ENCODE measurements around the genes SNAPC1 and SYT16.

GRCh38 chr14:61386128-61386594, 64.8 kb downstream of the PRKCH start:
- PRO-cap, 5 experiments: no peak in any of the 5 experiments
- RAMPAGE, long total RNA, 2 experiments: no peak in any of the 2 experiments
- RRBS: no CpG with 5 or more reads among the region's 7 CpGs

DNA sequence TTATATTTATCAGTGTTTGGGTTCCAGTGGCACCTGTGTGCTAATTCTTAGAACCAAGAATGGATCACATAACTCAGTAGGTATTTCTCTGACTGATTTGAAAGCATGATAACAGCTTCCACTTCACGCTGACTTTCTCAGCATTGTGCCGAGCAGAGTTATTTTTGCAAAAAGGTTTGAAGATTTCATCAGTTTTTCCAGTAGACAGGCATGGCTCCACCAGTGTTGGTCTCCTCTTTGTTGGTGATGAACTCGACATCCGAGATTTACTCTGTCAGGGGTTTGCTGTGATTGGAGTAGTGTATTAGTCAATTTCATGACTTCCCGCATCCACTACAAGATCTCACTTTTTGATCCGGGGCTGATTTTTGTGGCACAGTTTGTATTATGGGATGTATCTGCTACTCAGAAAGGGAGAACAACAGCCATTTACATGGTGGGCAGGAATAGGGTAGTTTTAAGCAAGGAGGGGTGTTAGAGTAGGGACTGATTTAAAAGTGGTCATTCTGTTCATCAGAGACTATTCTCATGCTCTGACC, 85.3 kb downstream of the PRKCH start:
- PRO-cap, 5 experiments: no peak in any of the 5 experiments
- RAMPAGE, long total RNA, 2 experiments: no peak in any of the 2 experiments
- RRBS: no CpG with 5 or more reads among the region's 6 CpGs

- PRO-cap, 5 experiments: no peak in any of the 5 experiments
- RAMPAGE, long total RNA, 2 experiments: no peak in any of the 2 experiments
- RRBS: no CpG with 5 or more reads among the region's 5 CpGs
Observed at GRCh38 chr14:61472804-61473674, 151.7 kb downstream of the PRKCH start.

DNA sequence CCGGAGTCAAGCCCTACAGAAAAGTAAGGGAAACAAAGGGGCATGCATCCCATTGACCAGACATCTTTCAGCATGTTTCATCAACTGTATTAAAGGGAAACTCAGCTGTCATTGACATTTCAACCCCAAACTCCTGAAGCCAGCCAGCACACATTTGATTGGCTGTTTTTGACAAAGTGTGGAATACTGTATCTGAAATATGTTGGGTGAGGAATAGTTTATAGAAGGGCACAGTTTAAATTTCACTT, 168.3 kb downstream of the PRKCH start:
- PRO-cap, 5 experiments: no peak in any of the 5 experiments
- RAMPAGE, long total RNA, 2 experiments: no peak in any of the 2 experiments
- RRBS: no CpG with 5 or more reads among the region's 1 CpG

DNA sequence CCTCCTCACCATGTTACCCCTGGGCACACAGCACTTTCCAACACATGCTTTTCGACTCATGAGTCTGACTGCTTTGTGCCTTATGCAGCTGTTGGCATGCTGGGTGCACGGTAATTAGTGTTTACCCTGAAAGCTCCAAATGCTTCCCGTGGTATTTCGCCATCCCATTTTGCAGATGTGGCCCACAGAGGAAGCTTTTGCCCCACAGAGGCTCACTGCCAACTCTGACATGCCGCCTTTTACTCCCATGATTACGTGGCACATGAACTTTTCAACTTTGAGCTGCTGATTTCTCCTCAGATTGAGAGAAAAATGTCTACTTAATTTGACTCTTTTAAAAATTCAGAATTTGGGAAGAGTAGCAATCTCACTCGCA, 168.6 kb downstream of the PRKCH start:
- PRO-cap, 5 experiments: no peak in any of the 5 experiments
- RAMPAGE, long total RNA, 2 experiments: no peak in any of the 2 experiments
- RRBS: no CpG with 5 or more reads among the region's 7 CpGs

DNA sequence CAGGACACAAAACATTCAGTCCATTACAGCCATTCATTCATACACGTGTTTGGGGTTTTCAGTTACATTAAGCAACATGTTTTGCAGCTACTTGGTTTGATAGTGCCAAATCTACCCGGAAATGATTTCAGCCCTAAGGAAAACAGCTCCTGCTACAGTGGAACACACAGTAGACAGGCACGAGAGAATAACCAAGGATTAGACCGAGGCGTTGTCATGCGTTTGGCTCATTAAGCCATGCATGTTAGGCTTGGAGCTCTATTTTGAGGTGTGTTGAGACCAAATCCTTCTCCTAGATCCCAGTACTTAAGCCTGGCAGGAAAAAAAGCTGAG, 177.4 kb downstream of the PRKCH start:
- PRO-cap, 5 experiments: no peak in any of the 5 experiments
- RAMPAGE, long total RNA, 2 experiments: no peak in any of the 2 experiments
- RRBS: no CpG with 5 or more reads among the region's 6 CpGs

DNA sequence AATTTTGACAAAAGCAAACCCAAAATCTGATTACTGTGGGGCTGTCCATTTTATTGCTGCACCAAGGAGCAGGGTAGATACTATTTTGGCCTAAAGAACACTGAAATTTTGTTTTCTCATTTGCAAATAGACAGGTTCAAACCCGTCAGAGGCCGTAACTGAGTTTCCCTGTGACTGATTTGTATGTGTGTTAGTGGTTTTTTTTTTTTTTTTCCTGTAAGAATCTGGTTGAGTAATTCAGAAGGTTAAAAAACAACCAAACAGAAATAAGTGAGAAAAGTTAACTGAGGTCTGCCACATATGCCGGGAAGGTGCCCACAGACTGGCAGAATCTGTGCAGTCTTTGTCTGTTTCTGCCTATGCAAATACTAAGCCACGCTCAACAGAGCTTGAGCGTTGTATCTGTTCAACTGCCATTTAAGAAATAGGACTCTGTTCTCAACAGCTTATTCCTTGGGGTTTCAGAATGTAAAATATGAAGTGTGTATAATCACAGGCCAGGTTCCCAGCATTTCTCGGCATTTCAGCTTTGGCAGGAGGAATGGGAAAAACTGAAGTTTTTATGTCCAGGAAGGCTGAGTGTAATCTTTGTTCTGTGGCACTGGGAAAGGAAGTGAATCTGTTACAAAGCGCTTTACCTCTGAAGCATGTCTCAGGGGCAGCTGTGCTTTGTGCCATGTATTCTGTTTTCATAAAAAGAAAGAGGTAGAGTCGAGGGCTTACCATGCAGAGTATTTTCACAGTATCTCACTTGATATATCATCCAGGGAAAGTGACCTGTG, 181.9 kb downstream of the PRKCH start:
- PRO-cap, 5 experiments: no peak in any of the 5 experiments
- RAMPAGE, long total RNA, 2 experiments: no peak in any of the 2 experiments
- RRBS: no CpG with 5 or more reads among the region's 8 CpGs

- PRO-cap, 5 experiments: no peak in any of the 5 experiments
- RAMPAGE, long total RNA, 2 experiments: no peak in any of the 2 experiments
- RRBS: no CpG with 5 or more reads among the region's 7 CpGs
Observed at GRCh38 chr14:61506026-61506547, 184.7 kb downstream of the PRKCH start.

GRCh38 chr14:61513949-61514583, 181.2 kb upstream of the HIF1A start:
- PRO-cap, 5 experiments: no peak in any of the 5 experiments
- RAMPAGE, long total RNA, 2 experiments: no peak in any of the 2 experiments
- RRBS: no CpG with 5 or more reads among the region's 7 CpGs

DNA sequence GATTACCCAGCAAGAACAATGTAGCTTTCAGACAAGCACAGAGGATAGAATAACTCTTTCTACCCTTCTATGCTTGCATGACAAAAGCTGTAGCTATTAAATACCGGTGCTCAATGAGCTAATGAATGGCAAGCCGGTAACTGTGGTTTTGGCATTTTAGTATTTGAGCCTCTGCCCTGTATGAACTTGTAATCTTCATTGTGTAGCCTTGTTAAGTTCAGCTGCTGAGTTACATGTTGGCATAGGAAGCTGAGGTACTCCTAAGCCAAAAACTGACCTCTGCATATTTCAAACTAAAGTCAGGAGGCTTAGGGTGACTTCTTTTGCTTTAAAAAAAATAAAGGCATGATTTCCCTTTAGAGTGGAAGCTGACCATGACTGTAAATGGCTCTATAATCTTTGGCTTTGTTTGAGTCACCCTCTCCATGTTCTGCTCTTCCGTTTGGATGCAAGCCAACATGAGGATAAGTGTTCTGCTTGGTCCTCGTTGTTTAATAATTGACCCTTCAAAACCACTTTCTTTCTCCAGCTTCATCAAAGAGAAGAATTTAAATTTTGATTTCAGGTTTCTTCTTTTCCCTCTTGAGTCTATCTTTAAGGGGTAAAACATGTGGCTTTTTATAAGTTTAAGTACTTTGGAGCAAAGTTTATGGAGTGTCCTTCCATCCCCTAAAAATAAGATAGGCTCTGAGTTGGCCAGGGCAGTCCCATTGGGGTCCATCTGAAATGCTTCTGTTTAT, 170.8 kb upstream of the HIF1A start:
- PRO-cap, 5 experiments: no peak in any of the 5 experiments
- RAMPAGE, long total RNA, 2 experiments: no peak in any of the 2 experiments
- RRBS: no CpG with 5 or more reads among the region's 4 CpGs

DNA sequence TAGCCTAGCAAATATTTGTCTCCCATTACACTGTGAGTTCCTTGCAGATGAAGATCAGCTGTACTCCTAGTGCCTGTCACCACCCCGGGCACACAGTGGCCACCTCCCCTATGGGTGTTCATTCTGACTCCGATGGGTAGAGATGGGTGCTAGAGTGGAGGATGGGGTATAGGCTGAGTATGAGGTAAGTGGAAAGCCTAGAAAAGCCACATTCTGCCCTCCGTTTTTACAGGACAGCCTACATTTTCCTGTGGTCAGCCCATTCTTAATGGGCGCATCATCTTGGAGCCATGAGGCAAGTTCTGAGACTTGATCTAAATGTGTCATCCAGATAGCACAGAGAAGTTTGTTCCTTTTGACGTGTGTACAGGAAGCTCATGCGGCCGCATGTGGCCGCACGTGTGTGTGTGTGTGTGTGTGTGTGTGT, 166.7 kb upstream of the HIF1A start:
- PRO-cap, 5 experiments: no peak in any of the 5 experiments
- RAMPAGE, long total RNA, 2 experiments: no peak in any of the 2 experiments
- RRBS: no CpG with 5 or more reads among the region's 9 CpGs

- PRO-cap, 5 experiments: no peak in any of the 5 experiments
- RAMPAGE, long total RNA, 2 experiments: no peak in any of the 2 experiments
- RRBS: no CpG with 5 or more reads among the region's 14 CpGs
Observed at GRCh38 chr14:61562483-61563526, 132.5 kb upstream of the HIF1A start.

DNA sequence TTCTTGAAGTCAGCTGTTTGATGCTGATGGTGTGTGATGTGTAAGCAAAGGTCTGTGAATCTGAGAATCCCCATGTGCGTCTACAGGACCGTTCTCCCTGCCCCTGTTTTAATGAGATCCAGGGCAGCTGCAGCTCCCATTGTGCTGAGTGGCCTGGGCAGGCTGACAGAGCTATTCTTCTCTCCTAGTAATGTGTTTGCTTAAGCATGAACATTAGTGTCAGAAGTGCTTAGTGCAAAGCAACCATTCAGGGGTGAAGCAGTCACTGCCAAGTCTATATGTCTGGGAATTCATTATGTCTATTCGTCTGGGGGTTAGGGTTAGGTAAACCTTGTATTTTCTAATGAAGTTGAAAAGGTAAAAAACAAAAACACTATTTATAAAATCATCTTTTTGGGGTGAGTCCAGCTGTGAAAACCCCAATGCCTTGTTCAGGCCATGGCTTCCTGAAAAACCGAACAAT, 86.5 kb upstream of the HIF1A start:
- PRO-cap, 5 experiments: no peak in any of the 5 experiments
- RAMPAGE, long total RNA, 2 experiments: no peak in any of the 2 experiments
- RRBS: no CpG with 5 or more reads among the region's 4 CpGs

DNA sequence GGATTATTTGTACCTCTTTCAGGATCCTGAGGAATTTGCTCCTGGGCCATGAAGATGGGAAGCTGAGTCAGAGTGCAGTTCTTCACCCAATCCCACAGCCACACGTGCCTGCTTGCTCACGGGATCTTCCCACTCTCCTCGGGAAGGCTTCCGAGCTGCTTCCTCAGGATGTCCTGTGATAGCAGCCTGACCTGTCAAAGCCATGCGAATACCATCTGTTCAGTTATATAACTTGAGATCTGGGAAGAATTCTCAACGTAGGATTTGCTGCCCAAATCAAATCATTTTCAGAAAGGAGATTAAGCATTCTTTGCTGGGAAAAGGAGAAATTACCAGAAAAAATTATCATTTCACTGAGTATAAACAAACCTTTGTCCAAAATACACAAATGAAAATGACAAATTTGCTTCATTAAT, 41.7 kb upstream of the HIF1A start:
- PRO-cap, 5 experiments: no peak in any of the 5 experiments
- RAMPAGE, long total RNA, 2 experiments: no peak in any of the 2 experiments
- RRBS: no CpG with 5 or more reads among the region's 6 CpGs

GRCh38 chr14:61696471-61696752, 1.1 kb downstream of the HIF1A start:
- PRO-cap, 5 experiments: no peak in any of the 5 experiments
- RAMPAGE, long total RNA, 2 experiments: no peak in any of the 2 experiments
- RRBS: no CpG with 5 or more reads among the region's 6 CpGs

GRCh38 chr14:61696753-61697421, 1.6 kb downstream of the HIF1A start:
- PRO-cap, 5 experiments: no peak in any of the 5 experiments
- RAMPAGE, long total RNA, 2 experiments: no peak in any of the 2 experiments
- RRBS: no CpG with 5 or more reads among the region's 5 CpGs

DNA sequence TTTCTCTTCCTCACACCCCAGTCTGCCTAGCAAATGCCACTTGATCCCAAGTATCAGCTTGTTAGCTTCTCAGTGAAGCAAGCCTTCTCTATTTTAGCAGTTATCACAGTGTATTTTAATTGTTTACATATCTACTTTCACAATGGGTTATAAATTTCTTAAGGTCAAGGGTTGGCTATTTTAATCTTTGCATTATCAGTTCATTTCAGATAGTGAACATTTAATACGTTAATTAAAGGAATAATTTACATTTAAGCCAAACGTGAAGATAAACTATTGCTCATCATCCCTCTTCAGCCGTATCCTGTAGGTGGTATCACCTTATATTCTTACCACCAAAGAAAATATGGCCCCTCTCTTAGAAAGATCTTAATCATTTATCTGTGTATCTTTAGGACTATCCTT, 26.8 kb upstream of the SNAPC1 start:
- PRO-cap, 5 experiments: no peak in any of the 5 experiments
- RAMPAGE, long total RNA, 2 experiments: no peak in any of the 2 experiments
- RRBS: no CpG with 5 or more reads among the region's 3 CpGs

- PRO-cap, 5 experiments: peak in 5 of 5 experiments; most common plus-strand start chr14:61762420 (in 5); most common minus-strand start chr14:61762249 (in 4)
- RAMPAGE, long total RNA, 2 experiments: start-site peak on the plus strand in 2 of 2 experiments, at chr14:61762342-61762423 at its widest, 95 to 129 reads per replicate
- RRBS: no CpG with 5 or more reads among the region's 55 CpGs
Observed at GRCh38 chr14:61761713-61762974, at the start of gene SNAPC1. Gene SNAPC1, plus strand, starts transcription at chr14:61762420.

DNA sequence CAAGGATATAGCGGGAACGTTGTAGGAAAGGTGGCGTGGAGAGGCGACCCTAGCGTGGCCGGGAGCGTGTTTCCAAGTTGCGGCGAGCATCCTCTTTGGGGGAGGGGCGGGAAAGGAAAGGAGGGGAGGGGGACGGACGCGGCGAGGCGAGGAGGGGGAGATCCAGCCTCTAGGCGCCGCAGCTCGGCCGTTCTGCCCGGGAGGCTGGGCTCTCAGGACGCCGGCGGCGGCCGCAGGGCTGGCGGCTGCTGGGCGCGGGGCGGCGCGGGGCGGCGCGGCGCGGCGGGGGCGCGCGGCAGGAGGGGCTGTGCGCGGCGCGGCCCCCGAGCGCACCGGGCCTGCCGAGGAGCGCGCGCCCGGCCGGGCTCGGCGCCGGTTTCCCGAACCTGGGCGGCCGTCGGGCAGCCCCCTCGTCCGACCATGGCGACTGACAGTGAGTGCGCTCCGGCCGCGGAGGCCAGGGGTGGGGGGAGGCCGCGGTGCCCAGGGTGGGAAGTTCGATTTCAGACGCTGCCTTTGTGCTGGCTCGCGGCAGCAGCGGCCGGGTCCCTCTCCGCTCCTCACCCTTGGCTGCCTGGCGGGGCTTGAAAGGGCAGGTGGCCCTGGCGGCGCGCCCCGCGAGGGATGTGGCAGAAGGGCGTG, at the start of gene SYT16:
Gene SYT16, plus strand, starts transcription at position 326 of the 642 bp plus-strand sequence.
- PRO-cap, 5 experiments: no peak in any of the 5 experiments
- RAMPAGE, long total RNA, 2 experiments: no peak in any of the 2 experiments
- RRBS: 2% methylated on average over 18 of the region's 83 CpGs

GRCh38 chr14:62117151-62117733, 304.7 kb downstream of the SYT16 start:
- PRO-cap, 5 experiments: peak in 1 of 5 experiments; most common plus-strand start chr14:62117408 (in 1)
- RAMPAGE, long total RNA, 2 experiments: no peak in any of the 2 experiments
- RRBS: 4% methylated on average over 16 of the region's 42 CpGs